Ileum (tissue), 1 donor: ENCODE data around the genes TFAP2B, MCM3 and EFHC1.

DNA sequence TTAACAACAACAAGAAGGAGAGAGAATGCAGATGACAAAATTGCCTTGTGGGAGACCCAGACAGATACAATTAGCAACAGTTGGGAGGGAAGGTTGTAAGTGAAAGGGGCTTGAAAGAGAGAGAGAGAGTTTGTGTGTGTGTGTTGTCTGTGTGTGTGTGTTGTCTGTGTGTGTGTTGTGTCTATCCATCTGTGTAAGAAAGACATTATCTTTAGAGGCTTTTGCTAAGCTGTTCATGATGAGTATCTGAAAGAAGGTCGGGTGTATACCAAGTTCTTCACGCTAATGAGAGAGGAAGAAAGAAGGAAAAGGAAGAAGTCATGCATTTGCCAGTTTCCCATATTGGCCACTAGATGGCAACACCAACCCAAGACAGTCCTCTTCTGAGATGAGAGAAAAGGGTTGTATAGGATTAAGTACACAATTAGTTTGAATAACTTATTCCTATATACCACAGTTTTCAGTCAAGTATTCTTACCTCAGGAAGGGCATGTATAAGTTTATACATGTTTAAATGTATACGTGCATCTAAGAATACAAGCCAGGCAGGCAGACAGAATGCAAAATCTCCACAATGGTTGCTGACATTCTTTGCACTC, 63.7 kb upstream of the CD2AP start:
- PRO-cap: no peak

- PRO-cap: unidirectional peak, minus-strand start at chr6:47415123
Measured at GRCh38 chr6:47414415-47415212, 63.0 kb upstream of the CD2AP start.

DNA sequence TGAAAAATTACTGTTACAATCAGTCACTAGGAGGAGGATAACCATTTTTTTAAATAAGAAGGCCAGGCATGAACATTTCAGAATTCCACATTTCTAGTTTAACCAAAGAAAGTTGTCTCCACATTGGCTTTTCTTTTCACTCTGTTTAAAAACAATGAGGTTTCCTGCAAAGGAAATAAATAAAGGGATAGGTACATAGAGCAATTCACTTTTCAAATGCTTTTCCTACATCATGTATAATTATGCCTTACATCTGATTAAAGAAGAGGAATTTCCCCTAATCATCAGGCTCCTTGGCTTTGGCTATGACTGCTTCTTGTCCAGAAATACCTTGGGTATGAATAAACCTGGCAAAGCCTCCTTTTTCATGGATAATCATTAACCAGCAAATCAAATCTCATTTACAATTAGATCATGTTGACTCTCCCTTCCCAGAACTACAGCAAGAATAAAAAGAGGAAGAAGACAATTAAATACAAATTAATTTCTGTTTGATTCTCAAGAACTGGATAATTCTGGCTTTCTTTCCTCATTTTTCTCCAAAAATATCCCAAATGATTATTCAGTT, 58.0 kb upstream of the CD2AP start:
- PRO-cap: no peak

- PRO-cap: no peak
Measured at GRCh38 chr6:47701076-47701634, 2.8 kb downstream of the ADGRF4 start.

DNA sequence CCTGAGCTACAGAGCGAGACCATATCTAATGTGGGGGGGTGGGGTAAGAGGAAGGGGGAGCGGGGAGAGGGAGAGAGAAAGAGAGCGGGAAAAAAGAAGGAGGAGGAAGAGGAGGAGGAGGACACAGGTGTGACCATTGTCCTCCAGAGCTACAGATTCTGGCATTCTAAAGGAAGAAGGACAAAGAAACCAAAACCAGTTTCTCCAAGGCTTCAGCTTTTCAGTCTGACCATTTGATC, 542 bp upstream of the C6orf141 start:
- PRO-cap: no peak

DNA sequence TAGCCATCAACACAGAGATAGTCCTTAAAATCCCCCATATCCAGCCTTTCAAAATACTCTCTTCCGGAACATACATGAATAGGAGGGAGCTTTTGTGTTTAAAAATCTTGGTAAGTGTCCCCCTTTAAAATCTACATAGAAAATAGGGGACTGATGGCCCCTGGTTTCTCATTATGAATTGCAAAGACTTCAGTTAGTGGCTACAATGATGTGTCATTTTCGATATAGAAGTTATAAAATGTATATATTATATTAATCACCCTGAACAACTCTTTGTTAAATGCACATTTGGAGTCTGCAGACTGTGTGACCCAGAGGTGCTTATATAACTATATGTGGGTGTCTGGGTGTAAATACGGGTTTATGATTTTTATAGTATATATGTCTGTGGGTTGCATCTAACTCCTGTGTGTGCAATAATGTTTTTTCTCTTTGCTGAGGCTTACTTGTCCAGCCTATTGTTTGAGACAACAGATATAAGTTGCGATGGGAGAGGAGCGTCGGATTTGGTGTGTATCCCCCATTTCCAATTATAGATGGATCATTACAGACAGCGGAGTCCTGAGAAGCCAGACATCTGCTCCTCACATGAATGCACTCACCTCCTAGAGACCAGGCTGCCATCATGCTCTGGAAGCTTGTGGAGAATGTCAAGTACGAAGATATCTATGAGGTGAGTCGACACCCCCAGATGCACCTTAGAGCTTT, at the start of gene TFAP2B:
Gene TFAP2B, plus strand, starts transcription at position 572 of the 708 bp plus-strand sequence.
- PRO-cap: no peak

- PRO-cap: no peak
Measured at GRCh38 chr6:50820227-50821258, 1.9 kb downstream of the TFAP2B start.

- PRO-cap: no peak
Measured at GRCh38 chr6:50843824-50844398, 25.2 kb downstream of the TFAP2B start.

DNA sequence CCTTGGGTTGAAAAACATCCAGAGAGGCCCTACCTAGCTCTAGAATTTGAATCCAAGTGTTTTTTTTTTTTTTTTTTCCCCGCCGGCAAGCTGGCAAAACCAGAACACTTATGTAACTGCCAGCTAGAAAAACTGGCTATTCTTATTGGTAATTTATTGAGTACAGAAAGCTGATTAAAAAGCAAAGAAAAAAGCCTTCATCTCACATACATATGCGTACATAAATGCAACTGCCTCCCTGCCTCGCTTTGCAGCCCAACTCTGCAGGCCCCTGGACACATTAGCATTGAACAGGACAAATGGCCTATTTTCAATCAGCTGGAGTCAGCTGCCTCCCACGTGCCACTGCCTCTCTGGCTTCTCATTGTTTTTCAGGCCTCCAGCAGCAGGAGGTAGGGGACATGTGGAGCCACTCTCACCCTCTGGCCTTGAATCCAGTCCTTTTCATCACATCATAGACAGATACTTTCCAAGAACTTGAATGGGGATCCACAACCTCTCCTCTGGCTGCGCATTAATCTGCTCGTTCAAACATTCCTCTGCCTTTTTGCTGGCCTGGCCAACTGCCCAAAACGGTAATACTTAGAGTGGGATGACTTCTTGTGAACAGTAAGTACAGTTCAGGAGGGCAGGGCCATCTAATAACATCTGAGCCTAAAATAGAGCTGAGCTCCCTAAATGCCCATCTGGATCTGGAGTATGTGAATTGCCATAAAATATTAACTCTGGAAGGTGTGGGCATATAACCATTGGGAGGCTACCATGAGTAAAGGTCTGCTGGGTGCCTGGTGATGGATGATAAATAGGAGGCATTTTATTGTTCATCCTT, 592.4 kb downstream of the PKHD1 start:
- PRO-cap: no peak

- PRO-cap: no peak
Measured at GRCh38 chr6:51737543-51737990, 349.8 kb downstream of the PKHD1 start.

DNA sequence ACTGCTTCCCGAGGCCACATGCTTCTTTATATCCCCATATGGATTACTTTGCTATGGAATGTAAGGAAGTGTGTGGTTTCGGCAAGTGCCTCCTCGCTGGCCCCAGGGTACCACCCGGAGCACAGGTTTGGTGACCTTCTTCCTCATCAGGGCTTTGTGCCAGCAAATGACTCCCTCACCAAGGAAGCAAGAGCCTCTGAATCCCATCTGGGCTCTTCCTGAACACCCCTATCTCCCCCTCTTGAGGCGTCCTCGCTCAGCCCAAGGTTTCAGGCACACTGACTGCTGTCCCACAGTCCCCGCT, 41.9 kb upstream of the IL17A start:
- PRO-cap: no peak

DNA sequence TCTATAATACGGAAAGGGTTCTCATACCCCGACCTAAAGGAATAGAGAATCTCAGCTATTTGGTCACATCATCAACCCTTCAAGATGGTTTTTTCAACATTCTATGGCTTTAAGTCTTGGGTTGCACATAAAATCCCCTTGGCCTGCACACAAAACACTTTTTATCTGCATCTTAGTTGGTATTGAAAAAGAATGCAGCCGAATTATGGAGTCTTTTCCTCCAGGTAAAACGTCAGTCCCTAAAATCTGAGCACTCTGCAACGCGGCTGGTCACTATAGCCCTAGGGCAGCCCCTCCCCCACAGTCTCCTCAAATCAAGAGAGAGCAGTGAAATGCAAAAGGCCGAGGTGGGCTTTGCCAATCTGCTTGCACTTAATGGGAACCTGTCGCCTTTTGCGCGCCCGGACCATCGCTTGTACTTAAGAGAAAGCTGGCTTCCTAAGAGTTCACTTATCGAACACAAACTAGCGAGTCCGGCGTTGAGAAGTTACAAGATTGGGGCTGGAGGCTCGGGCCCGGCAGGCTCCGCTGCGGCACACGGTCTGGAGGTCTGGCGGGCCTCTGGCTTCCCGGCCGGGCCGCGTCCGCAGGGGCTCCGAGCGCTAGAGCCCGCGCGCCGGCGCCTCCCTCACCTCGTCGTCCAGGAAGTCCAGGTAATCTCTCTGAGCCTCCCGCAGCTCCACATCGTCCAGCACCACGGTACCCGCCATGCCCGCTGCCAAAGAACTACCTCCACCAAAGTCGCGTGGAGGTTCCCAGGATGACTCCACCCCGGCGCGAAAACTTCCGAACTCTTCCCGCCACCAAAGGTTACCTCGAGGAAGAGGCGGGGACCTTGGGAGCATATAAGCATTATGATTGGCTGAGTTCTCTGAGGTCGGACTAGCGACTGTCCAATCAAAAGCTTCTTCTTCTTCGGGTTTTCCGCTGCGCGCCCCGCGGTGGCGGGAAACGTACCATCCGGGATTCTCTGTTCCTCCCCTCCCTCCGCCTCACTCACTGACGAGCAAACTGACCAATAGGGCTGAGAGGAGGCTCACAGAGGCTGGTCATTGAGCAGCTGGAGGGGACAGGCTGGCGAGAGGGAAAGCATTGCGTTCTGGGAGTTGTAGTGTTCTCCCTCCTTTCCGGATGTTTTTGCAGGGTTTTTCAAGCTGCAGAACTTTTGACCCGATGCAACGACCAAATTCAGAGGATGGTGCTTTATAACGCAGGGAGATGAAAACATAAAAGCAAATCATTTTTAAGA, at the start of gene MCM3:
Gene MCM3, minus strand, starts transcription at position 778 of the 1,249 bp plus-strand sequence.
- PRO-cap: bidirectional peak, plus-strand start at position 1,052 of the sequence, minus-strand start at position 796 of the sequence

- PRO-cap: no peak
Measured at GRCh38 chr6:52285214-52285564, 647 bp upstream of the MCM3 start.

DNA sequence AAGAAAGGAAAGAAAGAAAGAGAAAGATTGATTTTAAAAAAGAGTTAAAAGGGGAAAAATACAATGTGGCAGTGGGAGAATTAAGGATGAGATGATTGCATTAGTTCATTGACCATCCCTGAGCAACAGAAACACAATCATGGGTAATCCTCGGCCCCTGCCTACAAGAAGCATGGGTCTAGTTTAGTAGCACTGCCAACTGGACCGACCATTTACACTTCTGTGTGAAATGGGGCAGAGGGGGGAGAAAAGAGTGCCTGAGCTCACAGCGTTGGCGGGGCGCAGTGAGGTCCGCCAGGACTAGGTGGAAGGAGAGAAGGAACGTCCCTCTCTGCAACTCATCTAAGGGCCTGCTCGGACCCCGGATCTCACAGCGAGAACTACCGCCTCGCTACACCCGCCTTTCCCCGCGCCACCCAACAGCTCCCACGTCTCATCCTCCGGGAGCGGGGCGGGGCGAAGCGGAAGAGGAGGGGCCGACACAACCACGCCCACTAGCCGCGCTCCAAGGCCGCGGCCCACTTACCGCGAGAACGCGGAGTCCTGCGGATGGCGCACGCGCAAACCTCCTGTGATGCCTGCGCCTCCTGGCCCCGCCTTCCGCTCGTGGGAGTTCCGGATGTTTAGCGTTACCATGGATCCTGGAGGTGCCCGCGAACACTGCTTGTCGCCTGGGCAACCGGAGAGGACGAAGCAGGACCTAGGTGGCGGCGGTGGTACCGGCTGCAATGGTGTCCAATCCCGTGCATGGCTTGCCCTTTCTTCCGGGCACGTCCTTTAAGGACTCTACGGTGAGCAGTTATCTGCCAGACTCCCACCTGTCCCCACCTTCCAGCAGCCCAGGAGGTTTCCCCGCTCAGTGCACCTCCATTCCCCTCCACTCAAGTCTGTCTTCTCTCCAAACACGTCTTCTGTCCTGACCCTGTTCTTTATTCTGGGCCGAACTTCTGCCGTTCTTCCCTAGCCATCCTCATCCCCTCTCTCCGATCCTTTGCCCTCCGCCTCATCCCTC, at the start of gene EFHC1:
Gene EFHC1, plus strand, starts transcription at position 660 of the 1,012 bp plus-strand sequence.
- PRO-cap: bidirectional peak, plus-strand start at position 632 of the sequence, minus-strand start at position 421 of the sequence

GRCh38 chr6:52498401-52499598, 78.1 kb downstream of the TRAM2 start:
- PRO-cap: no peak

DNA sequence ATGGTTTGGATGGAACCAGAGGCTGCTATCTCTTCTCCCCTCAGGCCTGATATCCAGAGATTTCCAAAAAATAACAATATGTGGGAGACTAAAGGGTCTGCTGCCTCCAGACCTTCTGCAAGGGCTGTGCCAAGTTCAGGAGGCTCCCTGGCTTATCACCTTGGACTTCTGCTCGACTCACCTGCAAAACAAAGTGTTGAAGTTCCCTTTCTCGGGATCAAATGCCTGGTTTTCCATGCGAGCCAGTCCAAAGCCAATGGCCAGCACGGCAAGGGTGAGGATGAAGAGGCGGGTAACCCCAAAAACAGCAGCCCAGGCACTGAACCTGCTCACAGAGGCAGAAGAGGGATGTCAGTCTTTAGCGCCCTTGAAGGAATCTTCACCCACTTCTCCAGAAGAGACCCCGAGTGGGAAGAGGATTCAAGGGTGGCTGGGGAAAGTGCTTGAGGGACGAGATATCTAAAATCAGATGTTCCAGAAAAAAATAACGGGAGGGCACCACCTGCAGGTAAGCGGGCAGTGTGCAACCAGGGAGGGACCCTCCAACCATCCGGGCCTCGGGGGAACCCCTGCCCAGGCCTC, 71.4 kb downstream of the TRAM2 start:
- PRO-cap: no peak

- PRO-cap: no peak
Measured at GRCh38 chr6:52571196-52571755, 5.6 kb downstream of the TRAM2 start.

DNA sequence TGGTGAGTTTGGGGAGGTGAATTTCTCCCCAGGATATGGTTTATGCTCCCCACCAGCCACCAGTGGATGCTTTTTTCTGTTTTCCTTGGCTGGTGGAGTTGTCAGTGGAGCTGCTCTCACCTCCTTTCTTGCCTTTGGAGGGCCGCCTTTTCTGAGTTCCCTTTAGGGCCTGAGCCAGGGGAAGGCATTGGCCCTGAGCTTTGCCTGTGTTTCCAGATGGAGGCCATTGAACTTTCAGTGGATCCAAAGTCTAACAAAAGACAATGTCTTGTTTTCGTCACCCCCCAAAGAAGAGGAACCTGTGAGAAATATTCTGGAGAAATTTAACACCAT, 4.4 kb upstream of the TMEM14A start:
- PRO-cap: no peak

GRCh38 chr6:52993908-52994415, 1.1 kb downstream of the GSTA4 start:
- PRO-cap: no peak

DNA sequence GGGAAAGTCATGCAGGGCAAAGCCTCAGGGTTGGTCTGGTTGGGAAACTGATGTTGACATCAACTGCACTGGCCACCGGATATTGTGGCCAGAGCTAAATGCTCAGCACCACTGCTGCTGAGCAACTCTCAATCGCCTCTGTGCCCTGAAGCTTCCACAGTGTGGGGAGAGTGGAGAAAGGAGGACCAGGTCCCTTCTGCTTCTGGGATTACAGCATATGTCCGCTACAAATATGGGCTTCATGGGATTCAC, 93.4 kb upstream of the GCM1 start:
- PRO-cap: no peak